Vermiform appendix (tissue), 1 donor: ENCODE results near the genes IFI27L2, SERPINA10, GSC and DICER1.

DNA sequence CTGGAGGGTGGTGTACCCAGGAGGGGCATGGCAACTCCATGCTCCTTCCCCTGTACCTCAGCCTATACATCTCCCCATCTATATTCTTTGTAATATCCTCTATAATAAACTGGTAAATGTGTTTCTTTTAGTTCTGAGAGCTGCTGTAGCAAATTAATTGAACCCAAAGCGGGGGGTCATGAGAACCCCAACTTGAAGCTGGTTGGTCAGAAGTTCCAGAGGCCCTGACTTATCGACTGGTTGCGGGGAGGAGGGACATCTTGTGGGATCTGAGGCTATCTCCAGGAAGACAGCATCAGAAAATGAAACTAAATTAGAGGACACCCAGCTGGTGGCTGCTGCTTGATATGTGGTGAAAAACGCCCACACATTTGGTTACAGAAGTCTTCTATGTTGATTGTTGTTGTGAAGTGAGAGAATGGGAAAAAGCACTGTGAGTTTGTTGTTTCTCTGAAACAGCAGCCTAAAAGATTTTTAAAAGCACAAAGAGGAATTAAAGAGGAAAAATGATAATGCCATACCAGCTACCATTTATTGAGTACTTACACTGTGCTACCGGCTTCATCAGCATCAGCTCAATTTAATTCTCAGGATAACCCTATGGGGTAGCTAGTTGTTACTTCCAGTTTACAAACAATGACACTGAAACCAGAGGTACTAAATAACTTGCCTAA is 24.4 kb downstream of the DDX24 start:
- PRO-cap, result no peak

- PRO-cap, result unidirectional peak, minus-strand start at chr14:94058724
Observed at GRCh38 chr14:94058470-94058865, 22.5 kb downstream of the DDX24 start.

DNA sequence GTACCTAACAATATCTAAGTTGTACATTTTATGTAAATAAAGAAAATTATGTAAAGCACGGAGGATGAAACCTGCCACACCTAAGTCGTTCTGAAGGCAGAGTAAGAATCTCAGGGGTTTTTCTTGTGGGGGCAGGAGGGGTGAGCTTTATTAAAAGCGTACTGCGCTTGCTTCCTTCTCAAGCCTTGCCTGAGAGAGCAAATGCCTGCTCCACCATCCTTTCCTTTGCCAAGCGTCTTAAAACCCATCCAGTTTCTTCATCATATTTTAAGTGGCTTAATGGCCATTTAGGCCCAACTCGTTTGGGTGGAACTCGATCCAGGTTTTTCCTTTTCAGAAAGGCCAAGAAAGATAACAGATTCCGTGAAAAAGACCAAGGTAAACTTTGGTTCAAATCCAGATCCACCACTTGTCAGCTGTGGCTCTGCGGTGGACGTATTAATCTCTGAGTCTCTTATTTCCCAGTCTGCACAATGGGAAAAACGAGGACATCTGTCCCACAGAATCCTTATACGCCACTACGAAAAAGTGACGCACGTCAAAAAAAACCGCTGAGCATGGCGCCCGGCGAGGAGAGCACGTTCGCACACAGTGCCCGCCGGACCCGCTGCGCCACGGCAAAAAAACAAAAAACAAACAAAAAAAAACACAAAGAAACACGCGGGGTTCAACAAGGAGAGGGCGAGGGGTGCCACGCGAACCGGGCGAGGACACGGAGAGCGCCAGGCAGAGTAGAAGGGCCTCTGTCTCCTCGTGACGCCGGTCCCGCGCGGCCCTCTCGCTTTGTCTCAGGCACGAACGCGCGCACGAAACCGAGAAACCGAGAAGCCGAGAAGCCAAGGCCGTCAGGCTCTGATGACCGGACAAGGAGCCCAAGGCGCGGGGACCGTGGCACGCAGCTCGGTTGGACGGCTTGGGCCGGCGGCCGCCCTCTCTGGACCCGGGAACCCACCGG is 648 bp downstream of the DDX24 start:
- PRO-cap, result unidirectional peak, plus-strand start at position 181 of the sequence; bidirectional peak, plus-strand start at position 558 of the sequence, minus-strand start at position 454 of the sequence; unidirectional peak, minus-strand start at position 790 of the sequence

- PRO-cap, result no peak
Observed at GRCh38 chr14:94111452-94112159, 17.8 kb downstream of the IFI27L2 start.

- PRO-cap, result no peak
Observed at GRCh38 chr14:94114086-94114865, 15.1 kb downstream of the IFI27L2 start.

GRCh38 chr14:94128900-94129898 is at the start of gene IFI27L2:
Gene IFI27L2, minus strand, starts transcription at chr14:94129604.
- PRO-cap, result bidirectional peak, plus-strand start at chr14:94129734, minus-strand start at chr14:94129589

DNA sequence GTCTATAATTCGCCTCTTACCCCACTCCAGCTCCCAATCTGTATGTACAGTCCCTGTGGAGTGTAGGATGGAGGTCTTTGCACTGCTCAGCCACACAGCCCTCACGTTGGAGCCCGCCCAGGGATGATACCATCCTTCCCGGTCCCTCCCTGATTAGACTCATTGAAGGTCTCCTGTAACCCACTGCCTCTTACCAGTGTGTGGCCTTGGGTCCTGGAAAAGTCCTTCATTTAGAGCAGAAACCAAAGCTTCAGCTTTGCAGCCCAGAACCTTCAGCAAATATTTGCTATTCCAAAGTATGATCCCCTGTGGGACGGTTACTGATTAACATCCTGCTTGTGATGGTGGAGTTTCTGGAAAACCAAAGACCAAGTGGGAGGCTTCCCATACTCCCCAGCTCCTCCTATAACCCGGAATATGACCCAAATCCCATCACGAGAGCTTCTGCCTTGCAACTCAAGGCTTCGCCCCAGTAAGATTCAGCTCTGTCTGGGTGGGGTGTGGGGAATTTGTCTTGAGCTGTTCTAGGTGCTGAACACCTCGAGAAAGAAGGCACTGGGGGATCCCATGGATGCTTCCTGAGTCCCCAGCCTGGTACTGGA is at the start of gene SERPINA10:
SERPINA10 (minus strand) TSS at position 274 of the 602 bp plus-strand sequence.
- PRO-cap, result no peak

DNA sequence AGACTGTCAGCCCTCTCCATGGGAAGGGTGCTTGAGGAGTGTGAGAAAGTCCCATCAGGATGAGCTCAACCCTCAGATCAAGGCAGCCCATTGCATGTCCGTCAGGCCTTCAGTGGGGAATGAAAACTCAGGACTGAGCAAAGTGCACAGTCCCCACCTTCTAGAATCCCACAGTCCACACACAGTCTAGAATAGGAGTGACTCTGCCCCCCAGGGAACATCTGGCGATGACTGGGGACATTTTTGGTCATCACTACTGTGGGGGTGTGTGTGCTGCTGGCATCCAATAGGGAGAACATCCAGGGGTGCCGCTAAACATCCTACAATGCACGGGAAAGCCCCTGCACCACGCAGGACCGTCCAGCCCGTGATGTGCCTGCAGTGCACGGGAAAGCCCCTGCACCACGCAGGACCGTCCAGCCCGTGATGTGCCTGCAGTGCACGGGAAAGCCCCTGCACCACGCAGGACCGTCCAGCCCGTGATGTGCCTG is 22.6 kb upstream of the SERPINA6 start:
- PRO-cap, result no peak

GRCh38 chr14:94481665-94482297 is 5.8 kb upstream of the SERPINA9 start:
- PRO-cap, result no peak

DNA sequence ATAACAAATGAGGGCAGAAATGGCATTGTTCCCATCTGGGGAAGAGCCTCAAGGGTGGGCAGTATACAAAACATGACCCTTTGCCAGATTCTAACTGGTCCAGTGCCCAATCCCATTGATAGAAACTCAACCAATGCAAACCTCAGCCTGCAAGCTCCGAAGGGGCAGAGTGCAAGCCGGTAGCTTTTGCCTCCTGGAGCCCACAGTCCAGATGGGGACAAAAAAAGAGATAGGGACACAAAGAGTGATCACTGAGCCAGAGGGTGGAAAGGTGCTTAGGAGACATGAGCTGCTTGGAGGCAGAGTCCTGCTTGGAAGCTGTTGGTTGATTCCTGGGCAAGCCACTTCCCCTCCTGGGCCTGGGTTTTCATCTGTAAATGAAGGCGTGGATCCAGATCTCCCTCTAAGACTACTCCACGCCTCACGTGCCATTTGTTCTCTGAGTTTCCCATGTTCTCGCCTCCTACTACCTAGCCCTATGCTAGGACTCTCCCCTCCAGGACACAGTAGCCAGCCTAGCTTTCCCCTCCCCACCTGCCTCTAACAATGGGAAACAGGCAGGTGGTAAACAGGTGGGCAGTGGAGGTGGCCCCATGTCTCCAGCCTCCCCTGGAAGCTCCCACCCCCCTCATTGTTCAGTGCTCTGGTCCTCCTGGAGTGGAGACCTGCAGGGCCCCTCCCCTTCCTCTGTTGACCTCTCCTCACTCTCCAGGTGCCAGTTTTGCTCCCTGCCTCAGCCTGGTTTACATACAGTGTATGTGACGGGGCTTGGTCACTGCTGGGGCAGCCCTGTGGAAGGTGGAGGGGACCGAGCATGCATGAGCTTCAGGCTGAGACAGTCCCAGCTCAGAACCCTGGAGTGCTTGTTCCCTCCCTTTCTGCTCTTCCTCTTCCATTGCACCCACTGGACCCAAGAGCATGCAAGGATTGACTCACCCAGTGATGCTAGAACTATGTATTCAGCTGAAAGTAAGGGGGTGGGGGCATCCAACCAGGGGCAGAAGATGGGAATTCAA is 3.8 kb downstream of the SERPINA3 start:
- PRO-cap, result no peak

DNA sequence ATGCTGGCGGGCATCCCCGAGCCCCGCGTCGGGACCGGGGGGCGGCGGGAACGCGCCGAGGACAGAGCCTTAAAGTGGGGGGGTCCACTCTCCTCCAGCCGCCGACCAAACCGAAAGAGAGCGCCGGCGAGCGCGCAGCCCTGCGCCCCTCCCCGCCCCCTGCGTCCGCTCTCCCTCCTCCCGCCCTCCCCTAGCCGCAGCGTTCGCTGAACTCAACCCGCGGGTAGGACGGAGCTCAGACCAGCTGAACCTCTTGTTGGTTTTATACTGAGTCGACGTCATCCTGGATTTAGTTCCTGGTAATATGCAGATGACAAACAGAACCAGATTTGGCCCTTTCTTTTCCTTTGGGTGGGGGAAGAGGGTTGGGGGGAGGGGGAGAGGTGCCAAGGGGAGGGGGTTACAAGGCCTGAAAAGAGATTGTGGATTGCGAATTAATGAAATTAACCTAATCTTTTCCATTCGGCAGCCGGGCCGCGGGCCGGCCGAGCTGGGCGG is at the start of gene GSC:
GSC (minus strand) TSS at position 112 of the 498 bp plus-strand sequence.
- PRO-cap, result no peak

DNA sequence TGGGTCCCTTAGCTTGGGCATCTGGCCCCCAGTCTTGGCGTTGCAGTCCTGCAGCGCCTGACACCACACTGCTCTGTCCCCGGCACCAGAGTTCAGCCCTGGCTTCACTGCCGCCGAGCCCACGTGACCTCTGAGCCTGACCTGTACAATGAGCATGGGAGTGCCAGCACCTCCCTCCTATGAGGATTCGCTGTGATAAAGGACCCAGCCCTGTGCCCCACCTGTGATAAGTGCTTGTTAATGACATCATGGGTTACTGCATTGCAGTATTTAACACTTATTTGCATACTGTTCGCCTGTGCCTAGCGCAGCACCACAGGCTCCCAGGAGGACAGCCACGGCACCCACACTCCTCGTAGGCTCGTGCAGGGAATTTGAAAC is 118.2 kb upstream of the GSC start:
- PRO-cap, result bidirectional peak, plus-strand start at position 326 of the sequence, minus-strand start at position 75 of the sequence

- PRO-cap, result no peak
Observed at GRCh38 chr14:95138316-95138982, 18.9 kb downstream of the DICER1 start.

DNA sequence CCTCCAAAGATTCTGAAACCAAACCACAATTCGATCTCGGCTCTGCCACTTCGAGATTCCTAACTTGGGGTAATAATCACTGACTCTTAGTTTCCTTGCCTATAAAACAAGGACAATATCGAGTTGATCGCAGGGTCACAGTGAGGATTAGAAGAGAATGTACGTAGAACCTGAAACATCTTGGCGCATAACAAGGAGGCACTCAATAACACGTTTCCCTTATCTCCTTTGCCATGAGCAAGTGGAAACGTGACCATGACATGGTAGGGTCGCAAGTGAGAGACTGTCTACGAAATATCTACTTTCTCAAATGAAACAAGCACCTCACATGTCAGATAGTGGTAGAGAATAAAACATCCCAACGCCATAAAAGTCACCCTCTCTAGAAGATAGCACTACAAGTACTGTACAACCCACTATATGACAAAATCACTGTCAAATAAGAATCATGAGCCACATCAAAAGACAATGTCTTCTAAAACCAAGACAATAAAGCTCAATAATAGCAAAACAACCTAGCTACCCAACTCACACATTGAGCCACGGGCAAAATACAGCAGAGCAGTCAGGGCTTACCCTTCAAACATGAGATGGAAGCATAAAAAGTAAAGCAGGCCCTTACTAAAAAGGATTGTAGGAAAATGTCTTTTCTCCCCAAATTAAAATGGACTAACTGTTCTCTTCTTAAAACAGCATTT is 2.1 kb downstream of the DICER1 start:
- PRO-cap, result no peak

GRCh38 chr14:95156598-95157613 is at the start of gene DICER1:
Gene DICER1, minus strand, starts transcription at chr14:95157529.
- PRO-cap, result bidirectional peak, plus-strand start at chr14:95157685, minus-strand start at chr14:95157374

GRCh38 chr14:95183018-95183498 is 25.7 kb upstream of the DICER1 start:
- PRO-cap, result no peak

DNA sequence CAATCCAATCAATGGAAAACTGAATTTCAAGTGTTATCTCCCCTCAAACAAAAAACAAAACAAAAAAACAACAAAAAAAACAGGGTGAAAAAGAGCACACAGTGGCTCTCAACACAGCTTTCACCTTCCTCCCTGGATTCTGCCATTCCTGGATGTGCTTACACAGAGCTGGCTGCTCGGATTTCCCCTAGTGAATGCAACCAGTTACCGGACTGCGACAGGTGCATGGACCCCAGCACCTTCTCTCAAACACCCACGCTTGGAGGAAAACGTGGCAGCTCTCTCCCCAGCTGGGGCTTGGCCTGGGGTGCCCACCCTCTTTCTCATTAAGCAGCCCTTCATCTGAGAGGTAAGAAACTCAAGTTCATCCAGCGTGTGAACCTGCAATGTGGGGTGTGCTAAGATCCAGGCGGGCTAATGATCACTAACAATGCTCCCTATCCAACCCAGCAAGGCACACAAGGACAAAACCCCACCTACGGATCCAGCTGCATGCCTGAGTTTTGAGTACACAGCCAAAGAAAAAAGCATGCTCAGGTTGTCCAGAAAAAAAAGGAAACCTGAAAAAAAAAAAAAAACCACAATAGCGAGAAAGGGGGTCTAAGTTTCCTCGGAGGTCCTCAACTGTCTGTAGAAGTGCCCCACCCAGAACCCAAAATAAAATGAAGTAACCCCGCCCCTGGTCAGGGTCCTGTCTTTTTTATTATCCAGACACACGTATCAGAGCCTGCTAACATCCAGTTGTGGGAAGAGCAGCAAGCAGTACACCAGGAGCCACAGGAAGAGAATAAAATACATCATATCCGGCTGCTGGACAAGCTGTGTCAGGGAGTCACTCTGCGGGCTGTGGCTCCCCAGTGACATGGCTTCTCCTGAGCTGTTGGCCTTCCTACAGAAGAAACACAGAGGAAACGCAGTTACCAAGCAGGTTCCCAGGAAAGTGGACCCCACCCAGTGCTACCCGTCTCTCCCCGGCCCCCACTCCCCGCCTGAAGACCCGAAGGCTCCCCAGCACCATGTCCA is 33.8 kb upstream of the DICER1 start:
- PRO-cap, result no peak

DNA sequence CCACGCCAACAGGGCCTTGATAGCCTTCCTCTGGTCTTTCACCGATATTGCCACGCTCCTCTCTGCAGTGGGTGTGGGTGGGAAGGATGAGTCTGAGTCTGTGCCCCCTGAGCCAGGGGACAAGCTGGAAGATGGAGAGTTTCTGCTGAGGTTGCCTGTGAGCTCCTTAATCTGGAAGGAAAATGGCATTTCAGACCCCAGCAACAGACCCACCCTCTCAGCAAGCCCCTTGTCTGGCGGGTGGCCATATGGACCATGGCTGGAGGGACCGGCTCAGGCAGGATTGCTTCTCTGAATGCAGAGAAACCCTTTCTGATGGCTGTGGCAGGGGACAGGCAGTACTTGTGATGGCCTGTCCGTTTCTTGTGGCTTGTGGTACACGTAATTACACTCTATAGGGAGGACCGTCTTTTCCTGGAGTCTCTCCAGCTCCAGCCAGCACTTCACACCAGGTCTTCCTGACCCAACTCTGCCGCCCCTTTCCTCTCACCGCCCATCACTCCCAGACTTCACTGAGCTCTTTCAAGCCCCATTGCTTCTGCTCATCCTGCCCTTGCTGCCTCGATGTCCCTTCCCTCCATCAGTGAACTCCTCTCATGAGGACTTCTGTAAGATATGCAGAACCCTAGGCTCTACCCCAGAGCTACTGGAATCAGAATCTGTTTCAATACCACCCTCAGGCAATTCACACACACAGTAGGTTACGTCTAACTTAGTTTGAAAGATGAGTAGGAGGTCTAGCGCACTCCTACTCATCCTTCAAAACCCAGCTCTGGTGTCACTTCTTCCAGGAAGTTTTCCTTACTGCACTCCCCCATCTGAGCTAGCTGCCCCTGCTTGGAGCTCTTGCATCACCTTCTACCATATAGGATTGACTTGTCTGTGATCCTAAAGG is 56.2 kb upstream of the DICER1 start:
- PRO-cap, result no peak

GRCh38 chr14:95290786-95291843 is 28.6 kb downstream of the CLMN start:
- PRO-cap, result unidirectional peak, plus-strand start at chr14:95291540

DNA sequence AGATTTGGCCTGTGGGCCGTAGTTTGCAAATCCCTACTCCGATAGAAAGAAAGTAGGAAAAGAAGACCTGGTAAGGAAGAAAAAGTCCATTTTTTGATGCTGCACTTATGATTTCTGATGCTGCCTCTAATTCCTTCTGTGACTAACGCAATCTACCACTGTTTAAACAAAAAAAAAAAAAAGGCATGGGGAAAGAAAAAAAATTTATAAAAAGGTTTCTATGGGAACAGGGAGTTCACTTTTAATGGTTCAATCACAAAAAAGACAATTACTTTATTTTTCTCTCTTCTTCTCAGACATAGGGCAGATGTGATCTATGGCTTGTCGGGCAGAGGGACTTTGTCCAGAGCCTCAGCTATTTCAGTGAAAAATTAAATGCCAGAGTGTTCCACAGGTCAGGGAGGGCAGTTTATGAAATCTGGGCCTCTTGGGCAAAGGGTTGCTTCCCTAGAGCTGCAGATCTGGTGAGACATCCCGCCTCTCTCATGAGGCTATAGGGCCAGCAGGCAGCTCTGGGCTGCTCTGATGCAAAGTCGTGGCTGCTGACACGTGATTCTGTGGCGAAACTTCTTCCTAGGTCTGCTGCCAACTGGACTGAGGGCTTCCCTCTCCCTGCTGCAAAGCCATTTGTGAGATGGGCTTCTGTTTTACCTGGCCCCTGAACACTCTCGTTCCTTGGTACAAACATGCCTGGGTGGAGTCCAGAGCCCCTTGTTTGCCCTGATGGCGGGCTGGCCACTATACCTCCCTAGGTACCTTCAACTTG is 6.1 kb downstream of the CLMN start:
- PRO-cap, result unidirectional peak, minus-strand start at position 463 of the sequence